Amniotic epithelial cell (primary cell): ENCODE measurements around the genes ARSG, WIPI1, FAM20A and ABCA10.

DNA sequence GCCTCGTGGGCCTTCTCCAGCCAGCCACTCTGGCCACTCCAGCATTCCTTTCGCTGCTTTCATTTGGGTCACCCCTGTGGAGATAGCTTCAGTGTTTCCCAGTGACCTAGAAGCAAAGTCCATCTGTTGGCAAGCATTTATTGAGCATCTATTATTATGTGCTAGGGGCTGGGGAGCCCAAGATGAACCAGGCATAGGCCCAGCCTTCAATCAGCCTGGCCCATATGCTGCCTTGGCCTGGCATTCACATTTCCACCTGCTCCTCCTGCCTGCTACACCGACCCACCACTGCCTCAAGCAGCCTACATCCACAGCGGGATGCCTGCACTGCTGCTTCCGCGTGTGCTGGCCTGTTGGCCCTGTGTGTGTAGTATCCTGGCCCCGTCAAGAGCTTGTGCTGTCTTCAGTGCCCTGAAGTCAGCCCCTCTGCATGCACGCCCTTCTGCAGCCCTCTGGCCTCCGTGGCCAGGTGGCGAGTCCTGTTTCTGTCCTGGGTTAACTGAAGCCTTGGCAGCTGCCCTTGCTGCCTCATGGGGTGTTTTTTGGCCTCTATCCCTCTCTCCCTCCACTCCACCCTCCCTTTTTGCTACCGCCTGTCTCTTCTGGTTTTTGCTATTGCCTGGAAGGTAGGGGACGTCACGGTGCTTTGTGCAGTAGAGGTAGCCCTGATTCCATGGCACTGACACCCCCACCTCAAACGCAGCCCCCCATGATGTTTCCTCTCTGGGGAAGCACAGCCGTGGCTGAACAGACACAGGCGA is 19.1 kb upstream of the AMZ2 start:
- RRBS = no CpG with 5 or more reads among the region's 16 CpGs

GRCh38 chr17:68237758-68238270 is 10.0 kb upstream of the AMZ2 start:
- RRBS = no CpG with 5 or more reads among the region's 8 CpGs

DNA sequence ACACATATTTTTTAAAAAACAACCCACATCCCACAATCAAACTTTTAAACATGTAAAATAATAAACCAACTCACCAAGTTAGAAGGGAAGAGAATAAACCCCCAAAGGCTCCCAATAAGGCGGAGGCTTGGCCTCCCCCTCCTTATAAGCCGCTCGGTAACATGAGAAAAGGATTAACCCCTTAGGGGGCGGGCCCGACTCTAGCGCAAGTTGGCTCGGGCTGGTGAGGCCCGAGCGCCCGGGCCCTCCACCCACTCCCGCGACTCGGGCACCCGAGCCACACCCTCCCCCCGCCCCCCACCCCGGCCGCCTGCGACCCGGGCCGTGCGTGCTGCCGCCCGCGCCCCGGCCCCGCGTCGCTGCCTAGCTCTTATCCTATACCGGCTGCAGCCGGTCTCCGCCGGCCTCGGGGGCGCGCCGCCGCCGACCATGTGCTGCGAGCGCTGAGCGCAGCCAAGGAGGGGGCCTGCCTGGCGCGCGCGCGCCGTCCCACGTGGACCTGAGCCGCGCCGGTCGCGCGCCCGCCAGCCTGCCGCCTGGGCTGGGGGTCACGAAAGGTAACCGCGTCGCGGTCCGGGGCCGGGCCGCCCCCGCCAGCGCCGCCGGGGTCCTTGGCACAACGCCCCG is at the start of gene ARSG:
Gene ARSG, plus strand, starts transcription at position 484 of the 627 bp plus-strand sequence.
- RRBS = 1% methylated on average over 21 of the region's 70 CpGs

DNA sequence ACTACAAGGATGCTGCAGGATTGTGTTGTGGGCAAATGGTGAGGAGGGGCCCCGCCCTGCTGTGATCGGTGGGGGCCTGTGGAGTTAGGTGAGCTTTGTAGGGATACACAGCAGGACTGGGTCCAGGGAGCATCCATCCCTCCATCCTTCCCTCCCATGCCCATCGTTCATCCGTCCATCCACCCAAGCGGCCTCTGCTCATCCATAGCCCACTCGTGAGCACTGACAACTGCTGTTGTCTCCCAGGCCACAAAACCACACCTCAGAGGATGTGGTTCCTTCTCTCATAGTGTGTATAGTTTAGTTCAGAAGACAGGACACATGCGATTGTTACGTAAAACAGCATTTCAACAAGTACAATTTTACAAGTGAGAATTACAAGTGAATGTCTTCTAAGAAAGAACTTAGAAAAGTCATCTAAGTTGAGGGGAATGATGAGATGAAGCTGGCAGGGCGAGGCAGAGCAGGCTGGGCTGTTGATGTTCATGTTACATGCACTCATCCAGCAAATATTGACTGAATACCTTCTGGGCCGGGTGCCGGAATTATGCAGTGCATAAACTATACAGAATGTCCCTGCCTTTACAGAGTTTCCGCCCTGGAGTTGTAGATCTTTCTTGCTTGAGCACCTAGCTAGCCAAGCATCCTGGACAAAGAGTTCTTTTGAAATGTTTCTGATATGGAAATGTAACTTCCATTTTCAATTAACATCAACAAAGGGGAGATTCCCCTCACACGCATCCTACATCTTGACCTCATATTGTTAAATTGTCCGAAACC is 5.4 kb downstream of the ARSG start:
- RRBS = no CpG with 5 or more reads among the region's 14 CpGs

DNA sequence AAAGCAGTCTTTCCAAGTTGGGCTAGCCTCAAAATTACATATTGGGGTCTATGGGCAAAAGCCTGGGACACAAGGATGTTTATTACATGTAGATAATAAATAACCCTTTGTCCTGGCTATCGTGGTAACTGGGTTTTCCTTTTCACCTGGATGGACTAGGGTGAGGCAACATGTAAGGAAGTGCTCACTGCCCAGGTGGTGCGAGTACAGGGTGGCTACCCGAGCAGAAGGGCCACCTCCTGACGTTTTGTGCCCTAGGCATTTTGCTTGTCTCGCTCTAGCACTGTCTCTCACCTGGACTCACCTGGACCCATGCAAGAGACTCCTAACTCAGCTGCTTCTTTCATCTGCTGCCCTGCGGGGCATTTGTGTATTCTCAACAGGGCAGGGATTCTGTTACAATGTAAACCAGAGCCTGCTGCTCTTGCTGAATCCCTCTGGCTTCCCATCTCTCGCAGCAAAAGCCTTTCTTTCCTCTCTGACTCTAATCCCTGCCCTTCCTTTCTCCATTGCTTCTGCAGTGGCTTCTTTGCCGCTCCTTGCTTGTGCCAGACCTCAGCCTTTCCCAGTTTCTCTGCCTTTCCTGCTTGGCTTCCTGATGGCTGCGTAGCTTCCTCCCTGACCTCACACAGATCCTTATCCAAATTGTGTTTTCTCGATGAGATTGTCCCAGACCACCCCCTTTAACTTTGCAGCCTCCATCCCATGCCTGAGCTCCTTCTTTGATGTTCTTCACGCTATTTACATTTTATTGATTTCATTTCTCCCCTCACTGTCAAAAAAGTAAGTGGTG is 10.1 kb downstream of the ARSG start:
- RRBS = no CpG with 5 or more reads among the region's 11 CpGs

- RRBS = no CpG with 5 or more reads among the region's 8 CpGs
Measured at GRCh38 chr17:68379569-68380214, 77.6 kb downstream of the WIPI1 start.

DNA sequence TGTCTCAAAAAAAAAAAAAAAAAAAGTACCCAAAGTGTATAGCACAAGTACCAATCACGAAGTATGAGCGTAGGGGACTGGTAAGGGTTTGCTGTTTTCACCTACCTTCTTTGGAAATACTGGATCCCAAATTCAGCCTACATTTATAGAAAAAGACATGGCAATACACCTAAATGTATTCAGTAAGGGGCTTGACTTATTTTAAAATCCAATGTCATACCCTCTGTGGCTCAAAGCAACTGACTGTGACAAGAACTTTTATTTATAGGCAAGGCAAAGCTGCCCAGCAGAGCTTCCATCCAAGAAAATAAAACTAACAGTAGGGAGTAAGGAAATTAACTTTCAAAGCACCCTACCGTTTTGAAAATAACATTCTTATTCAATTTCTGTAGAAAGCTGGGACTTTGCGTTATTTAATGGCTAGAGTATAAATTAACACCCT is 1.9 kb downstream of the WIPI1 start:
- RRBS = no CpG with 5 or more reads among the region's 4 CpGs

DNA sequence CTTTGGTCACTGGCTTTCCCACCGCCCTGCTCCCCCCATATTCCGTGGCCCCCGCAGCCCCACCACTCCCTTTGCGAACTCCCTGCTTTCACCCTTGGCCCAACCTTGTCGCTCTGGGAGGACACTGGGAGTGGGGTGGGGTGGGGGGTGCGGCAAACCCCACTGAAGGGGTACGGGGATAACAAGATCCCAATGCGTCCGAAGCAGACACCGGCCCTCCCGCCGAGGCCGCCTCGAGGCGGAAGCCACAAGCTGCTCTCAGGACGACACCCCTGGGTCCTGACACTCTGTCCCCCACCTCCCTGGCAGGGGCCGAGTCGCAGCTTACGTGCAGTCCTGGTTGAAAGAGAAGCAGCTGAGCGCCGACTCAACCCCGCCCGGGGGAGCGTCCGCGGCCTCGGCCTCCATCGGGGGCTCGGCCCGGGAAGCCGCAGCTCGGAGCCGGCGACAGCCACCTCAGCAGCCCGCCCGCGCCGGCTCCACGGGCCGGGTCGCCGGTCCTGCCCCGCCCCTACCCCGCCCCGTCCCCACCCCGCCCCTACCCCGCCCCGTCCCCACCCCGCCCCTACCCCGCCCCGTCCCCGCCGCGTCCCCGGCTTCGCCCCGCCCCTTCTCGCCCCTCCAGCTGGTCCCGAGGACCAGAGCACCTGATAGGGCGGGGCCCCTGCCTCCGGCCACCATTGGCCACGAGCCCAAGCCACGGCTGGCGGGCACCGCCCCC is at the start of gene WIPI1:
Gene WIPI1, minus strand, starts transcription at position 483 of the 721 bp plus-strand sequence.
- RRBS = 2% methylated on average over 16 of the region's 65 CpGs

DNA sequence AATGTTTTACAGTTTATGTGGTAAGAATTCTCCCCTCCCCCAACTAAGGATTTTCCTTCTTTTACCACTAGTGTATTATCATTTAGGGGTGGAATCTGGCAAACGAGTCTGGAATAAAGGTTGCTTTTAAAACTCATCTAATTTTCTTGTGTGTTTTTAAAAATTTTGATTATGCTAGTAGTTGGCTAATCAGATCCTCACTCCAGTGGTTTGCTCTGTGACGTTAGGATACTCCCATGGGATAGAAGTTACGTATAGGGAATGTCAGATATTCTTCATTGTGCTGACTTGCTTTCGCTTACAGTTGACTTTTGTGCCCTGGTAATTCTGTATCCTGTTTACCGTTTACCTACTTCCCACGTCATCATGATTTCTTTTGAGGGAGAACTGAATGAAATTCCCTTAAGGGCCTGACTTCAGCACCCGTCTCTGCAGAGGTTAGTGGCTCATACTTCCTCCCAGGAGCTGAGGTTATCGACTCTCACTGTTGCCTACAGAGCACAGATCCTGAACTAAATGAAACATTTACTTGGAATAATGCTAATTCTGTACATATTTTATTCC is 2.5 kb downstream of the PRKAR1A start:
- RRBS = no CpG with 5 or more reads among the region's 8 CpGs

DNA sequence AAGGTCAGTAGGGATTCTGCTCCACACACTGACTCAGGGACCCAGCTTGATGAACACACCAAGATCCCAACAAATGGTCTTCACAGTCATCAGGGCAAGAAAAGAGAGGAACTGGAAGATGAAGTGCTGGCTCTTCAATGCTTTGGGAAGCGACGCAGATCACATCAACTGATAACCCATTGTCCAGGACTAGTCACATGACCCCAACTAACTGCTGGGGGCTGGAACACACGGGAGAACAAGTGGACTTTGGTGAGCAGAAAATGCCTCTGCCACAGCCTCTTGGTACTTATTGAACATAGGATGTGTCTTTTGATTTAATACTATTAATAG is 21.5 kb downstream of the FAM20A start:
- RRBS = no CpG with 5 or more reads among the region's 3 CpGs

- RRBS = no CpG with 5 or more reads among the region's 6 CpGs
Measured at GRCh38 chr17:68599085-68599571, 2.0 kb downstream of the FAM20A start.

DNA sequence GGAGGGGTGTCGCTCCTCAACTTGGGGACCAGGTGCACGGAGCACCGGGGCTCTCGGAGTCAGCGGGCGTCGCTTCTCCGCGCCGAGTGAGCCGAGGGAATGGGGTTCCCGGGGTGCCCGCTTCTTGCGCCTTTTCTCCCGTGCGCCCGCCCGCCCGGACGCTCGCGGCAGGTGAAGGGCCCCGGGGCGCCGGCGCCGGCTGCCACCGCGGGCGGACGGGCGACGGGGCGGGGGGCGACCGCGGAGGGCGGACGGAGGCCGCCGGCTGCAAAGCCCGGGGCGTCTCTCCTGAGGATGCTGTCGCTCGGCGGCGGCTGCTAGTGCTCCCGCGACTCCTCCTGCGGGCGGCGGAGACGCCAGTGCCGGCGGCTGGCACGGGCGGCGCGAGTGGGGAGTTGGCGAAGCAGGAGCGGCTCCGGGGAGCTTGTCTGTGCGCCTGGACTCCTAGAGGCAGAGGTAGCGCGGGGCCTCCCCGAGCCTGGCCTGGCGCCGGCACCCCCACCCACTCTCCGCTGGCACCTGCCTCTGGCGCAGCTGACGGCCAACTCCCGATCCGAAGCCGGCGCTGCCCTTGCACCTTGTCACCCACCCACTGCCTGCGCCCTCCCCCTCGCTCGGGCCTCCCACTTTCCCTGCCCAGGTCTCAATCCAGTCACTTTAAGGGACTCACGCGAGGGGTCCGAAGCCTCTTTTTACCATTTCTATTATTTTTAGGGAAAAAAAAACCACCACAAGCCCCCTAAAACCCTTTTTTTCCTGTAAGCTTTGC is at the start of gene FAM20A:
Gene FAM20A, minus strand, starts transcription at position 547 of the 769 bp plus-strand sequence.
- RRBS = 2% methylated on average over 64 of the region's 81 CpGs

GRCh38 chr17:68790820-68791491 is 164.2 kb downstream of the ABCA8 start:
- RRBS = no CpG with 5 or more reads among the region's 7 CpGs

DNA sequence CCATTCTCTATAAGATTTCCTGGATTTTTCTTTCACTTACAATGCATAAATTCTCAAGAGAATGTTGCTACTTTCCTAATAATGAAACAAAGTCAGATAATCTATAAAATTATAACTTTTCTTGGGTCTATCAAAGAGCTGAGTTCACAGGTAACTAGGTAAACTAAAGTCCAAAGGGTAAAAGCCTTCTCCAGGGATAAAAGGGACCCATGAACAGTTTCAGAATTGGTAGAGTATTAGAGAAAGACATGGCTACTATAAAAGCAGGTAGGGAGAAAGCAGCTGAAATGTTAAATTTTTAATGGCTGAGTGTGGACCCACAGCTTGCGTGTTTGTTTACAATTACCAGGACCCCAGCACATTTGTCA is 11.7 kb downstream of the ABCA8 start:
- RRBS = no CpG with 5 or more reads among the region's 1 CpG

DNA sequence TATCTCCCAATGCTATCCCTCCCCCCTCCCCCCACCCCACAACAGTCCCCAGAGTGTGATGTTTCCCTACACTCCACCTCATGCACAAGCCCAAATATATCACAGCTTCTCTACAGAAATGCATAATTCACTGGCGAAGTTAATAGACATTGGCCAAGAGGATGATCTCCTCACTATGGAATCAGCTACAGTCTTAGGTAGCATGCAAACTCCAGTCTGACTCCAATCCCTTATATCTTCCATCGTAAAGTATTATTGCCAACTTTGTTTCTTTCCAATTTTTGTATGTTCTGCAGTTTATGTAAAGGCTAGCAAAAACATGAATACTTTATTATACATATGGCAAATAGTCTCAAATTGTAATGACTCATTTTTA is 1.0 kb downstream of the ABCA8 start:
- RRBS = no CpG with 5 or more reads among the region's 2 CpGs

- RRBS = no CpG with 5 or more reads among the region's 7 CpGs
Measured at GRCh38 chr17:69130573-69131219, 11.0 kb downstream of the ABCA6 start.

DNA sequence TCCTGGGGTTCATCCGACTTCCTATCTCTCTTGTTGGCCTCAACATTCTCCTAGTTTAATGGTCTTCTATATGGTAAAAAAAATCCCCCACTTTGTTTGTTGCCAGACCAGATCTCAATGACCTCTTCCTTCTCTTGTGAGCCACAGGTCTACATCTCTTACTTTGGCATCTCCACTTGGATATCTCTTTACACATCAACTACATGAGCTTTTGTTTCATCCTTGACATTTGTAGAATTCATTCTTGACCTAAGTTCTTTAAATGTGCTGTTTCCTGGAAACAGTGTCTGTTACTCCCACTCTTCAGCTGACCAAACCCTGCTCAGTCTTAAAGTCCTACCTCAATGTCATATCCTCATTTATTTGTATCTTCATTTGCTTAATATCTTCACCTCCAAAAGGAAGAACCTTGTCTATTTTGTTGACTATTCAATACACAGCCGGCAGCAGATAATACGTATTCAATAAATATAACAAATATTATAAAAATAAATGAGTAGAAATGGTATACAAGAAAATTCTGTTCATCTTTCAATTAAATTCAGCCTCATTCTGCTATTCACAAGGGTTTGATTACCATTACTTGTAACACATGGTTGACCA is 9.4 kb upstream of the ABCA6 start:
- RRBS = no CpG with 5 or more reads among the region's 3 CpGs

DNA sequence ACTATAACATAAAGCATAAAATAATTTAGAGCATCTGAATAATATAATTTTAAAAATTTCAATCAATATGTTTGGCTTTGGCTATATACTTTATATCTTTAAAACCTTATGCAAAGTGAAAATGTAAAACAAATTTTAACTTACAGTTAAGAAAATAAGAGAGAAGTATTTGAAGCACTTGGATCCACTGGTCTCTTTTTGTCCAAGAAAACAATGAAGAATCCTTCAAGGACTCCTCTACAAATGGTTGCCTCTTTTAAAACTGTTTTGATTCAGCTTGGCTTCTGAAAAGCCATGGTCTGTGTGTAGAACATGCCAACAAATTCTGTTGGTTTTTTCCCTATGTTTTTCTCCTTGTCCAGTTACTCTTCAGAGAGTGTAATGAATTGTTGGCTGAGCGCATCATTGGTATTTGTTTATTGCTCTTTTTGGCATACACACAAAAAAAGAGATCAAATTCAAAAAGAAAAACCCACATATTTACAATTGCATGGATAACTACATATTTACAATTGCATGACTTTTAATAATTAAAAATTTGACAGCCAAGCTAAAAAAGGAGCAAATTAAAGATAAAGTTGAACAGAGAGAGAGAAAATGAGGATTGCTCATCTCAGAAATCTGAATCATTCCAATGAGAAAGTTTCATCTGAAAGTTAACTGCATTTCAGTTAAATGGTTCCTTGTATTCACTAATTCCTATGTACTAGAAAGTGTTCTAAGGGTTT is at the start of gene ABCA10:
Gene ABCA10, minus strand, starts transcription at position 388 of the 728 bp plus-strand sequence.
- RRBS = no CpG with 5 or more reads among the region's 1 CpG

DNA sequence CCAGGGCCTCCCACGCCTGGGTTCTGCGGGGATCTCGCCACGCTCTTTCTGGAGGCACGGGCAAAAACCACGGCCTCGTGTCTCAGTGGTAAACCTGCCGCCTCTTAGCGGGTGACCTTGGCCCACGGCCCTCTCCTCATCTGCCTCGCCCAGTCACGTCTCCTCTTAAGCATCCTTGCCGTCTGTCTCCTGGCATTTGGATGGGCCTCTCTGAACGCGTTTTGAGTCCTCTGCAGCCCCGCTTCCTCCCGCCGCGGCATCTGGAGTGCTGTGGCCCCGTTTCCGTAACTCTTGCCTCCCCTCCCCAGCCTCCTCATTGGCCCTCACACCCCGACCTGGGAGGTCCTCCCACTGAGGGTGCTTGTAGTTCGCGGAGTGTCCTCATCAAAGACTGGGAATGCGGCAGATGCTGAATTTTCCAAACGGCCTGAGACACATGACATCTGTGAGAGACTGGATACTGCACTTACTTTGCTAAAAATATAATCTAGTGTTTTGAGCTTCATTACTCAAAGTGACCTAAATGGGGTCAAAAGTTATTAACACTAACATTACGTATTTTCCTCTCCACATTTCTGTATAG is 570 bp upstream of the ABCA5 start:
- RRBS = no CpG with 5 or more reads among the region's 27 CpGs

DNA sequence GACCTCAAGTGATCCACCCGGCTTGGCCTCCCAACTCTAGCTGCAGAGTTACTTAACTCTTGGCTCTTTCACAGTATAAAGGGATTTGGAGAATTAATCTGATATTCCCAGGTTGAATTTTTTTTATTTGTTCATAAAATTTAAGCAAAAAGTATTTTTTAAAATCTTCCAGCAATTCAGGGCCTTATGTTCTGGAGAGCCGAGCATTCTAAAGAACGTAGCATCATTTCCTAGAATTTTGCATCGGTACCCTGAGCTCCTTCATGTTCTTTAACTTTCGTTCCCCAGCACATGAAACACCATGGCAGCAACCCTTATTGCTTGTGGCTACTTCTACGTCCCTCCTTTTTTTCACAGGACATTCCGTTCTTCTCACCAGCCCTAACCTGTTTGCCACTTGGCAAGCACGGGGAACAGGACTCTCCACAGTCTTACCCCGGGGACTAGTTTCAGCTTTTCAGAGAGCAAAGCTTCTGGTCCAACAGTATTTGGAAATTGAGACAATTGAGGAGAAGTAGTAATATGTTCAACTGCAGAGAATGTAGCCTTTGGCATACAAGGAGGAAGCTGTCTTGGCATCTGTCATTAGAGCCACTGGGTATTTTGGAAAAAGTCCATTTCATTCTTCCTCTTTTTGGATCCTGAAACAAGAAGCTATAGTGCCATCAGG is 65.6 kb downstream of the MAP2K6 start:
- RRBS = no CpG with 5 or more reads among the region's 9 CpGs